Tongue (tissue), 2 donors: ENCODE measurements around the genes MRPL16, OOSP4A, MS4A7 and MS4A1.

GRCh38 chr11:59772104-59772718 lies 17.0 kb downstream of the STX3 start:
- RAMPAGE, long total RNA = no peak

DNA sequence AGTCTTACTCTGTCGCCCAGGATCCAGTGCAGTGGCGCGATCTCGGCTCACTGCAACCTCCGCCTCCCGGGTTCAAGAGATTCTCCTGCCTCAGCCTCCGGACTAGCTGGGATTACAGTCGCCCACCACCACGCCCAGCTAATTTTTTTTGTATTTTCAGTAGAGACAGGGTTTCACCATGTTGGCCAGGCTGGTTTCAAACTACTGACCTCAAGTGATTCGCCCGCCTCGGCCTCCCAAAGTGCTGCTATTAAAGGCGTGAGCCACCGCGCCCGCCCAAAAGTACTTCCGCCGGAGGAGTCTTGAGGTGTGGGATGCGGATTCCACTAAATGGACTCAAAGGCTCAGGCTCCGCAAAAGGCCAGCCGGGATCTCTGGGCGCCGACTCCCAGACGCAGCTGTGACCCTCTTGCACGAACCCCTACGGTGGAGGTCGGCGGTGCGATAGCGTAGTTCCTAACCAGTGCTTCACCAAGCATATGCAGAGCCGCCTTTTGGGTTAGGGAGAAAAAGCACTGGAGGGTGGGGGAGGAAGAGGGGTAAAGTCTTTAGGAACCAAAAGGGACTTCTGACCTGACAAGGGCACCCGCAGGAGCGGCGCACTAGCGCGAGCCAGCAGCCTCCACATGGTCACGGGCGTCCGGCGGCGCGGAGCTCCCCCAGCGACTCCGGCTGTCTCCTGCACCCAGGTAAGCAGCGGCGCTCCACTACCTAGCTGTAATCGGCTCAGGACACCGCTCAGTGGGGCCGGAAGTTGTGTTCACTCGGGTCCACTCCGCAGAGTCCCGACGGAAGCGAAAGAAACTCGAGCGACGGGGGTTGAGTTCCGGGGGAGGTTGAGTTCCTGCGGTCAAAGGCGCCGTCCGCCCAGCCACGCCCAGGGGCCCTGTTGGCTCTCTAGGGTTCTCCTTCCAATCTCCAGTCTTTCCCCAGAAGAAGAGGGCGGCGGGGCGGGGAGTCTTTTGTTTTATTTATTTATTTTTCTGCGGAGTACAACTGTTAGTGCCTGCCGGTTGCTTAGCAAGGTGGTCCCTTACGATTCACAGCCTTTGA lies at the start of gene MRPL16:
Gene MRPL16 (minus strand): TSS at position 748 of the 1,053 bp plus-strand sequence.
- RAMPAGE, long total RNA = start-site peak on the minus strand centred at position 735 of the sequence, 33 bp wide, 182 and 410 reads in 2 replicates

DNA sequence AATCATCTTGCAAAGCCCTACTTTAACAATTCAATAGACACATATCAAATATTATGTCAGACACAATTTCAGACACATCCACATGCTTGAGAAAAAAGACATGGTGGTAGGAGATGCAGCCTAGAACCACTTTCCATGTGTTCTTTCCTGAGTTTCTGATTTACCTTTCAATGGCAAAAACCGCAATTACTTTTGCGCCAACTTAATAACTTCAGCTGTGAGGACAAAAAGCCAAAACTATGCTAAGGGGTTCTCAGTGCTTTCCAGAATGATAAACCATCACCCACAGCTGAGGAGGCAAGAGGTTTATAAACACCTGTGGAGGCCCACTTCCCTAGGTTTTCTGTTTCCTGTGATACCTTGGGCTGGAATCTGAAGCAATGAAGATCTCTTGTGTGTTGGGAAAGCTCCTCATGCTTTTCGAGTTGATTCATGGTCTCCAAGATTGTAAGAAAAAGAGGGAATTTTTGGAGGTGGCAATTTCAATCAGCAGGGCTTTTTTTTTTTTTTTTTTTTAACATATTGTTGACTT lies at the start of gene OOSP4A:
Gene OOSP4A (plus strand): TSS at position 381 of the 532 bp plus-strand sequence.
- RAMPAGE, long total RNA = no peak

DNA sequence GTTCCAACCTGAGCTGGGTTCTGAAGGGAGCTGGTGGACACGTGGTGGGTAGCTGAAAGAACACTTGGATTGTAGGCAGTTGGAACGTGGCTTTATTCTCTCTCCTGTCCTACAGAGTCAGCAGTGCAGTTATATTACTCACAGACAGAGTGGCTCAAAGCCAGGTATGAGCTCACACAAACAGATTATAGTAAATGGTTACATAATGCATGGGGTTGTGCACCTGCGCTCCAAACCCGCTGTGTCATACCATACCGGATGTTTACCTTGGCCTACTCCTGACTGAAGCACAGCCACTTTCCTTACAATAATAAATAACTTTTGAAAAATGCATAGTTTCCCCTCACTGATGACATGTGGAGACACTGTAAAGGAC lies 13.6 kb downstream of the MS4A6A start:
- RAMPAGE, long total RNA = no peak

GRCh38 chr11:60363644-60363894 lies 14.8 kb upstream of the MS4A7 start:
- RAMPAGE, long total RNA = no peak

DNA sequence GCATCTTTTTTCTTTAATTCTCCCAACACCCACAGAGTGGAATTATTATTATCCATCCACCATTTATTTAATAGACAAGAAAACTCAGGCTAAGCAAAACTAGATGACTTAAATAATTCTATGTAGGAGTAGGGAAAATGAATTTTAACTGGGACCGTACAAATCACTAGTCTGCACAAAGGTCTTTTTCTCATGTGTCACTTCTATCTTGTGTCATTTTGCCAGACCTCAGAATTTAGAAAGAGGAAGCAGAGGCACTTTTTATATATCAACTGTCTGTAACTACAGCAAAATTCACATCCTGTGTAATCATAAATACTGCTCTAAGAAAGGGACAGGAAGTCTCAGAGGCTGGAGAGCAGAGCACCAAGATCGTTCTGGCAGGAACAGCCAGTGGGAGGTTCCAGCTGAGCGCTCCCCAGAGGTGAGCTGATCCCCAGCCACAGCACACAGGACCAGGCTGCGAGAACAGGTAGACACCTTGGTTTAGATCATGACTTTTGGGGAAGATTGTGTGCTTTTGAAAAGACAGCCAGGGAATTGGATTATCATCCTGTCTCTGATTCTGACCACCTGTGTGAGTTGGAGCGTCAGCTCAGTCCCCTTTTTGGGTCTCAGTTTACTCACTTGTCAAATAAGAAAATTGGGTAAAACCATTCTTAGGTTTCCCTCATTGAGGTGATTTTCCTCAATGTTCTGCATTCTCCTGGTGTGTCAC lies at the start of gene MS4A7:
Gene MS4A7 (plus strand): TSS at position 340 of the 718 bp plus-strand sequence.
- RAMPAGE, long total RNA = start-site peak on the plus strand centred at position 346 of the sequence, 17 bp wide, 61 and 13 reads in 2 replicates

GRCh38 chr11:60455206-60456032 lies at the start of gene MS4A1:
Gene MS4A1 (plus strand): TSS chr11:60455847.
- RAMPAGE, long total RNA = no peak

DNA sequence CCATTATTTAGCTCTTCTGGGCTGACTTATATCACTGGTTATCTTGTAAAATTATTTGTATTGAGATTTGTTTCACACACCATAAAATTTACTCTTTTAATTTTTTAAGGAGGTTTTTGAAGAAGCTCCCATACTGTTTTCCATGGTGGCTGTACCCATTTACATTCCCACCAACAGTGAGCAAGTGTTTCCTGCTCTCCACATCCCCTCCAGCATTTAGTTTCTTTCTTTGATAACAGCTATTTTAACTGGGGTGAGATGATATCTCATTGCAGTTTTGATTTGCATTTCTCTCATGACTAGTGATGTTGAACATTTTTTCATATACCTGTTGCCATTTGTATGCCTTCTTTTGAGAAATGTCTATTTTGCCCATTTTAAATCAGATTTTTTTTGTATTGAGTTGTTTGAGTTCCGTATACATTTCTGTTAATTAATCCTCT lies 13.5 kb upstream of the MS4A12 start:
- RAMPAGE, long total RNA = no peak

- RAMPAGE, long total RNA = no peak
These were observed 790 bp downstream of the MS4A10 start for GRCh38 chr11:60785770-60786476.

- RAMPAGE, long total RNA = no peak
These were observed 15.6 kb downstream of the PRPF19 start for GRCh38 chr11:60890545-60891391.

DNA sequence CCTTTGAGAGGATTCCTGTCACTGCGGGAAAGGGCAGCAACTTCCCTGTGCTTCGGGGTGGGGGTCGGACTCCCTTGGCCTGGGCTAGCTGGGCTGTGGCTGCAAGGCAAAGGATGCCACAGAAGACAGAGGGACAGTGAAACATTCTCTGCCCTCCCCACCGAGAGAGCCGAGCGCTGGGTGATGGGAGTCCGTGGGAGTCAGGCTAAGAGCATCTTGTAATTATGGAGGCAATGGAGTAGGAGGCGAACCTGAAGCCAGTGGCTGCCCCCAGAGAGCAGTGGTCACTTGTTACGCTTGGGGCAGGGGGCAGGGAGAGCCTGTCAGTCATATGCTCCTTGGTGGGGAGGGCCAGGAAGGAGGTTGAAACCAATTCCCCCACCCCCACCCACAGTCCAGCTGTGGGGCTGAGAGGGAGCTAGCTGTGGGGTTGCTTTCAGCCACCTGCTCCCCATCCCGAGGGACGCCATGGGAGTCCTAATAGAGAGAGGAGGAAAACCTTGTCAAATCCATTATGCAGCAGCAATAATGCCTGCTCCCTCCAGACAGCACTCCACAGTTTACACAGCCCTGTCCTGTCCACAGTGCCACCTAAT lies 1.1 kb downstream of the TMEM132A start:
- RAMPAGE, long total RNA = no peak

GRCh38 chr11:60953730-60954110 lies 1.7 kb upstream of the SLC15A3 start:
- RAMPAGE, long total RNA = no peak

GRCh38 chr11:60974539-60975123 lies 3.2 kb downstream of the CD6 start:
- RAMPAGE, long total RNA = no peak

- RAMPAGE, long total RNA = no peak
These were observed 36.9 kb downstream of the CD6 start for GRCh38 chr11:61007901-61009172.

- RAMPAGE, long total RNA = no peak
These were observed 56.9 kb downstream of the CD6 start for GRCh38 chr11:61028327-61028778.

DNA sequence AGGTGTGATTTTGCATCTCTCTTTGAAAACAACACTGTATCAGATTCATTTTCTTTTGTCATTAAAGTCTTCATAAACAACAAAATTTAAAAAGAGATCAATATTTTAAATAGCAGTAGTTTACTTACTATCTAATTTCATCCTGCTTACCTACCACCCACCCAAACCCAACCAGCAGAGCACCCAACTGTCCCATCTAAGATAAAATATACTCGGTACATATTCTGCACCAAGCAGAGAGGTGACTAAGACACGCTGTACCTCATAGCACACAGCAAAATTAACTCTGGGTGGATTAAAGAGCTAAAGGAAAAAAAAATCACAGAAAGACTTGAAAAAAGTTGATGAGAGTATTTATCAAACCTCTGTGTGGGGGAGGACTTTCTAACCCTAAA lies 25.9 kb upstream of the CD5 start:
- RAMPAGE, long total RNA = no peak

DNA sequence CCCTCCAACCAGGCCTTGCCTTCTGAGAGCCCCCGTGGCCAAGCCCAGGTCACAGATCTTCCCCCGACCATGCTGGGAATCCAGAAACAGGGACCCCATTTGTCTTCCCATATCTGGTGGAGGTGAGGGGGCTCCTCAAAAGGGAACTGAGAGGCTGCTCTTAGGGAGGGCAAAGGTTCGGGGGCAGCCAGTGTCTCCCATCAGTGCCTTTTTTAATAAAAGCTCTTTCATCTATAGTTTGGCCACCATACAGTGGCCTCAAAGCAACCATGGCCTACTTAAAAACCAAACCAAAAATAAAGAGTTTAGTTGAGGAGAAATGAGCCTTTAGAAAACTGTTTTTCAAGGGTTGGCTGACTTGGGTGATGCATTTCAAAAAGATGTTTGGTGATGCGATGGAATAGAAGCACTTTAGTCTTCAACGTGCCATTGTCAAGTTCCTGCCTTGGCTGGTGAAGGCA lies 25.3 kb downstream of the CD5 start:
- RAMPAGE, long total RNA = no peak

- RAMPAGE, long total RNA = no peak
These were observed 25.8 kb downstream of the CD5 start for GRCh38 chr11:61127994-61128518.

DNA sequence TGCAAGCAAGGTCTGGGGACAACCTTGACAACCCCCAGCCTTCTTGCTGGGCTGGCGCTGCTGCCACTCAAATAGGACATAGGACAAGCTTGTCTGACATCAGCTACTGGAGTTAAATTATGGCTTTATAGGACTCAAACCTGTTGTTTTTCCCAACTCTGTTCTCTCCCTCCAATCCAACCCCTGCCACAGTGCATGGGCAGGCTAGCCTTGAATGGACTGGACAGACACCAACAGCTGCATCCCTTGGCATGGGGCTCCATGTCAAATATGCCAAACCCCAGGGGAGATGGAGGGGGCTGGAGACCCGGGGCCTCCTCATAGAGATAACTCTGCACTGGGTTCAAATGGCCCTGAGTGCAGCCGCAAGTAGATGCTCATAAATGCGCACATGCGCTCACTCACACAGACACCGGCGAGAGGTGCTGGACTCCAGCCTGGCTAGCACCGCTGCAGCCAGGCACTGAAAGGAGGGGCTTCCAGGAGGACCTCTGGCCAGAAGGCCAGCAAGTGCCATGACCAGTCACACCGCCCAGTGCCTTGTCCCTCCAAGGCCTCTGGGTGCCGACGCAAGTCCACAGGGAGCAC lies 28.9 kb downstream of the CD5 start:
- RAMPAGE, long total RNA = no peak

- RAMPAGE, long total RNA = no peak
These were observed 8.5 kb downstream of the VPS37C start for GRCh38 chr11:61152679-61153157.